Thoracic aorta (tissue), 1 donor: ENCODE results near the genes ANKRD40CL and WFIKKN2.

GRCh38 chr17:50133863-50134938 is 4.2 kb upstream of the SAMD14 start:
- RAMPAGE, long total RNA = no peak

- RAMPAGE, long total RNA = no peak
Measured at GRCh38 chr17:50144214-50145377, 5.9 kb downstream of the PPP1R9B start.

DNA sequence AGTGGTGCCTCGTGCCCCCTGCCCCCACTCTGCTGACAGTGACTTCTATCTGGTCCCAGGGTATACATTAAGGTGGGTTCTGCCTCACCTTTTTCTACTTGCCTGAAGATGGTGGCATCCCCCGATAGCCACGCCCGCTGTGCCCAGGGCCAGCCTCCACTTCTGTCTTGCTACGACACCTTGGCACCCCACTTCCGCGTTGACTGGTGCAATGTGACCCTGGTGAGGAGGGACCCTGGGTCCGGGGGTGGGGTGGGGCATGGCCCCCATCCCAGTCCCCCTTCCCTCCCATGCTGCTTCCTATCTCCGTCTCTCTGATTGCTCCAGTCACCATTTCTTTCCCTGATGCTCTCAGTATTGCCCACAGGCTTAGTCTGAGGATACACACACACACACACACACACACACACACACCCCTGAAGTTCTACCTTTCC is 3.2 kb downstream of the SGCA start:
- RAMPAGE, long total RNA = no peak

- RAMPAGE, long total RNA = no peak
Measured at GRCh38 chr17:50212140-50212832, 10.9 kb upstream of the COL1A1 start.

DNA sequence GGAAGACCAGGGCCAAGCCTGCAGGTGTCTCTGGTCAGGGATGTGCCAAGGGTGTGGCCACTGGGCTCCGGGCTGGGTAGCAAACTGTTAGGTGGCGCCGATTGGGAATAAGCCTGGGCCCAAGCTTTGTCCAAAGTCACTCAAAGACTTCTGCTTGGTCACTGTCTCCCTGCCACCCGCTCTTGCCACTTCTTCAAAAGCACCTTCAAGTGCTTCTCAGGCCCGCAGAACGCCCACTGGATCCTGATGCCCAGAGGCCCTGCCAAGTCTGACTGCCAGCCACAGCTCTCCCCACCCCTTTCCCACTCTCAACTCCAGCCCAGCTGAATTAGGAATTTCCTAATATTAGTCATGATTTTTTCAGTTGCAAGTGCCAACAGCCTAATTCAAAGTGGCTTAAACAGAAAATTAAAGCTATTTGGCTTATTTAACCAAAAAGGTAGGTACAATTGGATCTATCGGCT is 20.7 kb upstream of the COL1A1 start:
- RAMPAGE, long total RNA = no peak

DNA sequence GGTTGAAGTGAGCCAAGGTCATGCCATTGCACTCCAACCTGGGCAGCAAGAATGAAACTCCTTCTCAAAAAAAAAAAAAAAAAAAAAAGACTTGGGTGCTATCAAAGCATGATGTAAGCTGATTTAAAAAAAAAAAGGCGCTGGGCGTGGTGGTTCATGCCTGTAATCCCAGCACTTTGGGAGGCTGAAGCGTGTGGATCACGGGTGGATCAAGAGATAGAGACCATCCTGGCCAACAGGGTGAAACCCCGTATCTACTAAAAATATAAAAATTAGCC is 20.2 kb upstream of the TMEM92 start:
- RAMPAGE, long total RNA = no peak

GRCh38 chr17:50263430-50264002 is 10.8 kb upstream of the TMEM92 start:
- RAMPAGE, long total RNA = no peak

DNA sequence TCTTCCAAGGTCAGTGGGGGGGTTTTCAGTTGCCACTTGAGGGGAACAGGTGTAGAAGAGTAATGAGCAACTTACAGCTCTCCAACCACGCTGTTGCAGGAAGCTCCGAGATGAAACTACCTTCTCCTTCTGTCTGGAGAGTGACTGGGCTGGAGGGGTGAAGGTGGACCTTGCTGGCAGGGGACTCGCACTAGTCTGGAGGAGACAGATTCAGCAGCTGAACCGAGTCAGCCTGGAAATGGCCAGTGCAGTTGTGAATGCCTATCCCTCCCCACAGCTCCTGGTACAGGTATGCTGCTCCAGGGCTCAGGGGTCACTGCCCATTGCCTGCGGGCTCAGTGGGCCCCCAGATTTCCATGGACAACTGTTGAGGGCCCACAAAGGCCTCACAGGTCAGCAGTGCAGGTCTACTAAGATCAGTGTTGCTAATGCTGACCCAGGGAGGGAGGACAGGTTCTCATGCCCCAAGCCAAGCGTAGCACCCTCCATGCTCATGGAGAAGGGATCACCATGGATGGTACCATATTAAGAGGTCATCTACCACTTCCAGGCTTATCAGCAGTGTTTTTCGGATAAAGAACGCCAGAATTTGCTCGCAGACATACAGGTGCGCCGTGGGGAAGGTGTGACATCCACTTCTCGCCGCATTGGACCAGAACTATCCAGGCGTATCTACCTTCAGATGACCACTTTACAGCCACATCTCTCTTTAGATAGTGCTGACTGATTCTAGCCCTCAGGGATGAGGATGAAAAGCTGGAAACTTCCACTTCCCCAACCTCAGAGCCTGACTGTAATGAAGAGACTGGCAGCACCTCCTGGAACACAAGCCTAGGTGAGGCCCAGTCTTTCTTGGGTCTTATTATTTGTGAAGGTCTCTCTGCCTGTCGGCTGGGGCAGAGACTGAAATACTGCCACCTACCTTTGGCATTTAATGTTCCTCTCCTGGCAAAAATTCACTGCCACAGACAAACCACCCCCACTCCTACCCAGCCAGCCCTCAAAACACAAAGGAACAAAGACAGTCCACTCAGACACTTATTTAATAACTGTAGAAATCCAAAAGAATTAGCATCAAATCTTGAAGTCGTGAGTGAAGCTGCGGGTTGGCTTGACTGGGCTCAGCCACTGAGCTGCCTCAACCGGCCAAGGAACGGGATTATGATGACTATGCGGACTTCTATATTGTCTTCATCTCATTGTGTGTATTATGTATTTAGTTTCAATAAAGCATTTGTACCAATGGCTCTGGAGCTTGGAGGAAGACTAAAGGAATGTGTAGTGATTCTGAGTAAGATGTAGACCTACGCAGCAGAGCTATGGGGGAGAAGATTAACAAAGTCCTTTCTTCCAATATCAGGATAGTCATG is 7.7 kb downstream of the EME1 start:
- RAMPAGE, long total RNA = no peak

- RAMPAGE, long total RNA = no peak
Measured at GRCh38 chr17:50396221-50396968, 928 bp downstream of the LRRC59 start.

- RAMPAGE, long total RNA = no peak
Measured at GRCh38 chr17:50456757-50457370, 11.8 kb downstream of the CHAD start.

- RAMPAGE, long total RNA = no peak
Measured at GRCh38 chr17:50475704-50476186, 2.9 kb upstream of the RSAD1 start.

GRCh38 chr17:50511014-50511363 is 2.8 kb downstream of the MYCBPAP start:
- RAMPAGE, long total RNA = no peak

GRCh38 chr17:50541688-50542368 is 5.1 kb upstream of the SPATA20 start:
- RAMPAGE, long total RNA = no peak

DNA sequence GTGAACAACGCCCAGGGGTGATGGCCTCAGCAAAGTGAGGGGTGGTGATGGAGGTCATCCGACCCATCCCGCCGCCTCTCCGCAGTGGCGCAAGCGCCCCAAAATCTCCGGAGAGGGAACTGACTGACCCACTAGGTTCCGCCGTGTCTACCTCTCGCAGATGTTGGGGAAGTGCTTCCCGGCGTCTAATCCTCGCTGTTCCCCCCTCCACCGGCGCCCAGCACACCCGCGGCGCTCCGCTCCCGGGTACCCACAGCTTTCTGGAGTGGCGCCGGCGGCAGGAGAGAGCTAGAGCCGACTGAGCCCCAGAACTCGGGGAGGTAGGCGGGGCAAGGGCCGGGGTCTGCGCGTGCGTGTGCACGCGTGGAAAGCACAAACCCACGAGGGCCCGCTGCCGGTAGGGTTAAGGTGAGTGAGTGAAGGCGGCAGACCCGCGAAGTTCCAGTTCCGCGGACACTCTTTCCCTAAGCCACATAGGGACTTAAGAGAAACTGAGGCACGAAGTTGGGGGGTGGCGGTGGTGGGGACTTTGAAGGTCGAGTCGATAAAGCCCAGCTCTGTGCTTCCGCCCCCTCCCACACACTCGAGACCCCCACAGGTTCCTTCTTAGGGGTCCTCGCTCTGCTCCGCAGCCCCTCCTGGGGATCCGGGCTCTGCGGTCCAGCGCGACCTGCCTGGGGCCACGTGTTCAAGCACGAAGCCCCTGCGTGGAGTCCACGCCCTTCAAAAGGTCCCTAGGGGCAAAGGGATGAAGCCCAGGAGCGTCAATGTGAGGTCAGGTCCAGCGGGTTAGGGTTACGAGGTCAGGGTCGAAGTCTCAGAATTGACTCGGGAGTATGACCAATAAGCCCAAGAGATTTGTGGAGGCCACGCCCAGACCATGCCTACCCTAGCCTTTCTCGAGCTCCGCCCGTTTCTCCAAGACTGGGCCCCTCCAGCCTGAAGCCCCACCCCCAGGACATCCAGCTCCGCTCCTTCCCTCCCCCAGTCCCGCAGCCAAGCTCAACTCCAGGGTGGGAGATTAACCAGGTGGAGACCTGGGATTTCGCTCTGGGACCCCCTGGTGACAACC is 1.0 kb upstream of the CACNA1G start:
- RAMPAGE, long total RNA = no peak

DNA sequence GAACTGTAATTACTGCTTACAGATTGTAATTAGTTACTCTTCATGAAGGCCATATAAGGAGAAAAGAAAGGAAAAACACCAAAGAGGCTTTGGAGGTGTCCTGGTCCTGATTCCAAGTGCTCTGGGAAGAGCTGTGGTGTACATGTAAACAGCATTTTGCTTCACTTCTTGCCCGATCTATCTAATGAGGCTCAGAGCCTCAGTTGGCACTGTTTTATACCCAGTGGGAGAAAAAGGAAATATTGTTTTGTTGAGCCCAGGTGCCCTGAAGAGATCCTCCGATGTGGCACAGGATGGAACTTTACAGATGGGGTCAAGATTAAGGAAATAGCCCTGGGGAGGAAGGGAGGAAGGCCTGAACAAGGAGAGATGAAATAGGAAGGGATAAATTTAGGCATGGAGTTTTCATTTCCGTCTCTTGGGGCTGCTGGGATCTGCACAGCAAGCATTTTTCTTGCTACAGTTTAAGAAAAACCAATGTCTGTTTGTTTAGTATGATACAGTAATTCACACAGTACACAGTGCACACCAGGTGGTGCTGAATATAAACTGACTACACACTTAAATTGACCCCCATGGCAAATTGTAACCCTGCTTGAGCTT is 845 bp upstream of the ANKRD40 start:
- RAMPAGE, long total RNA = no peak

- RAMPAGE, long total RNA = start-site peak on the plus strand at chr17:50744747-50744802, 140 reads
Measured at GRCh38 chr17:50744433-50744886, 22.9 kb downstream of the ANKRD40CL start.

DNA sequence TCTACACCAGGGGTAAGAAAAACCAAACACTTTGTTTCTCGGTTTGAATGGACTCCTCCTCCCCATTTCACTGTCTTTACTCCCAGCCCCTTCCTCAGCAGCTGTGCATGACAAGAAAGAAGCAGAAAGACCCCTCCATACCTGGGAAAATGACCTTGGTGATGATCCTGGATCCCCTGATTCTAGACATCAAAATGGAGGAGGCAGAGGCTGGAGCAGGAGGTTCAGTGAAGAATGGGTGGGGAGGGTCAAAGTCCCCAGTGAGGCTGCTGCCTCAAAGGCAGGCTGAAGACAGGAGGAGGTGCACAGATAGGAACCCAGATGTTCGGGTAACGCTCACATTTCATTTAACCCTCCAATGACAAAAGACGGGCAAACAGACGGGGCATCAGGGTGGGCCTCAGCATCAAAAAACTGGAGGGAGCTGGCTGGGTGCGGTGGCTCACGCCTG is at the start of gene ANKRD40CL:
TSS of gene ANKRD40CL (minus strand) at position 197 of the 451 bp plus-strand sequence.
- RAMPAGE, long total RNA = no peak

DNA sequence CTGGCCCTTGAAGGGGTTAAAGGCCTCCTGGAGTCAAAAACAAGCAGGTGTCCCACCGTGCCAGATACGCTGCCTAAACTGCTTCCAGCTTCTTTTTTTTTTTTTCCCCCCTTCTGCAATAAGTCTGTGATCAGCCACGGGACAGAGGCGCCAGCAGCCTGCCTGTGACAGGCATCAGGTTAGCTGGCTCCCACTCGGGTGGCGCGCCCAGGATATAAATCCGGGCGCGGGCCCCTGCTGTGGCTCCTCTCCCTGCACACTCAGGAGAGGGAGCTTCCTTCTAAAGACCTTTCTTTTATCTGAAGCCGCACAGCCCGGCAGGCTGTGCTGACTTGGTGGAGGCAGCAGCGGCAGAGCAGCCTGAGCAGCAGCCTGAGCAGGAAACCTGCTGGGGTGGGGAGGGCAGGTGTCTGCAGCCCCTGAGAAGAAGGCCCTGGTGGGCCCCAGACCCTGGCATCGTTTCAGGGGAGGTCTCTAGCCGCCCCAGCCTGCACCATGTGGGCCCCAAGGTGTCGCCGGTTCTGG is at the start of gene WFIKKN2:
TSS of gene WFIKKN2 (plus strand) at position 144 of the 525 bp plus-strand sequence.
- RAMPAGE, long total RNA = no peak

- RAMPAGE, long total RNA = no peak
Measured at GRCh38 chr17:50883943-50884373, 17.8 kb upstream of the TOB1 start.

DNA sequence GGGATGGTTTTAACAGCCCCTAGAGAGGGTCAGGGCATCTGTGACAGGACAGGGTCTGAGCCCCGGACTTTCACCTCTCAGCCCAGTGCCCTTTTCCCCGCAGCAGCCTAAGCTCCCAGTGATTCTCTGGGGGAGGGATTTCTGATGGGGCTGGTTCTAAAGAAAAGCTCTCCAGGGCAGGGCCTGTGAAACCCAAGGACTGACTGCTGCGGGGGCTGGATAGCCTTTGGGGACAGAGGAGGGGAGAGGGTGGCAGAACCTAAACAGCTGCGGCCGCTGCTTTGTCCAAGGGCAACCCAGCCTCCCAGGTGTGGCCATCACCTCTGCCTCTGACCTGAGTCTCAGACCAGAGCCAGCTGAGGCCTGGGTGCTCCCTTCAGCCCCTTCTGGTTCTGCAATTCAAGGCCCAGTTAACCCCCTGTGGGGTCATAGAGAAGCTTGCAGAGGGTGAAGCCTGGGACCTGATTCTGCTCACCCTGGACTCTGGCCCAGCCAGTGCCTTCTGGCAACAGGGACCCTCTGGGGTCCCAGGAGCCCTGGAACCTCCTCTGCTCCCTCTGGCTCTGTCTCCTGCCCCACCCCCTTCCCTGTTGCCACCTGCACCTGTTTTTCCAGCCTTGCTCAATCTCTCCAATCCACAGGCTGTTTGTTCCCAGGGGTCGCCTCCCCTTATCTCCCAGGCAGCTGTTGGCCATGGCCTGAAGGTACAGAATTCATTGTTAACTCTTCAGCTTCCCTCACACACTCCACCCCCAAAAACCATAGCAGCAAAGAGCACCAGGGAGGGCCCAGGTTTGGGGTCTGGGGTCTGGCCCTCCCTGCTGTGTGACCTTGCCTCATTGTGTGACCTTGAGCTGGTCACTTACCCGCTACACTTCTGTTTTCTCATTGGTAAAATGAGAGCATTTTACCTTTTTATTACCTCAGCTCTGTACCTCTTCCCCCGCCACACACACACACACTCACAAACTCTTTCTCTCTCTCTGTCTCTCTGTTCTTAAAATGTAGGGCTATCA is 39.1 kb upstream of the TOB1 start:
- RAMPAGE, long total RNA = no peak